Heart (tissue), 3 donors: ENCODE results near the genes BMAL1, CYP2R1 and INSC.

DNA sequence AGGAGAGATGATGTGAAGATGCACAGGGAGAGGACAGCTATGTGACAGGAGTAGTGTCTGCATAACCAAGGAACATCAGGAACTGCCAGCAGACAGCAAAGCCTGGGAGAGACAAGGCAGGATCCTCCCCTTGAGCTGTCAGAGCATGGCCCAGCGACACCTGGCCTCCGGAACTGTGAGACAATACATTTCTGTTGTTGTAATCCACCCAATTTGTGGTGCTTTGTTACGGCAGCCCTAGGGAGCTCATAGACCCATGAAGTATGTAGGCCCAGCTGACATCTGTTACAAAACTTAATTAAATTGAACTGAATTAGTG, 24.6 kb downstream of the RASSF10 start:
- RAMPAGE, long total RNA, 2 experiments, result no peak in any of the 2 experiments

DNA sequence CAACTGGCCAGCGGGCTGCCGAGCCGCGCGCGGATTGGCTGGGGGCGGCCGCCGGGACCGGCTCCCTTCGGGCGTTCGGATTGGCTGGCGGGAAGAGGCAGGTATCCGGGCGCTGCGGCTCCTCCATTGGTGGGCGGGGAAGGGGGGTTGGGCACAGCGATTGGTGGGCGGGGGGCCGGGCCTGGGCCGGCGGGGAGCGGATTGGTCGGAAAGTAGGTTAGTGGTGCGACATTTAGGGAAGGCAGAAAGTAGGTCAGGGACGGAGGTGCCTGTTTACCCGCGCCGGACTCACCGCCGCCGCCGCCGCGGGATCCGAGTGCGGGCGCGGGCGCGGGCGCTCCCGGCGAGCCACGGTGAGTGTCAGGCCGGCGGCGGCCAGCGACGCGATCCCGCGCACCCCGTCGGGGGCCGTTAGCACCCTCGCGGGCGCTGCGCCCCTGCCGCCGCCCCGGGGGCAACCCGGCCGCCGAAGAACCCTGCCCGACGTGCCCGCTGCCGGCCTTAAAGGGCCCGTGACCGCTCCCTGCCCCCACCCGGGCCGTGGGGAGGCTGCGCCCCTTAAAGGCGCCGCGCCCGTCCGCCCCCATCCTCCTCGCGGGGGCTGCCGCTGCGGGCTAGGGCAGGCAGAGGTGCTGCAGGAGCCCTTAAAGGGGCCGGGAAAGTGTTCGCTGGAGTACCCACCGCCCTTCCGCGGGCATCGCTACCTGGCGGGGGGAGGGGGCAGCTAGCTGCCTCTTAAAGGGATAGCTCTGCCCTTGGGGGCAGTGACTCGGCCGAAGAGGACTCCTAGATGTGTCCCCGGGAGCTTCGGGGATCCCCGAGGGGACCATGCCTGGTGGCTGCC, at the start of gene BMAL1:
Gene BMAL1, plus strand, starts transcription at position 220 of the 844 bp plus-strand sequence.
- RAMPAGE, long total RNA, 2 experiments, result start-site peak on the plus strand in 1 of 2 experiments, centred at position 282 of the sequence, 333 reads per replicate

DNA sequence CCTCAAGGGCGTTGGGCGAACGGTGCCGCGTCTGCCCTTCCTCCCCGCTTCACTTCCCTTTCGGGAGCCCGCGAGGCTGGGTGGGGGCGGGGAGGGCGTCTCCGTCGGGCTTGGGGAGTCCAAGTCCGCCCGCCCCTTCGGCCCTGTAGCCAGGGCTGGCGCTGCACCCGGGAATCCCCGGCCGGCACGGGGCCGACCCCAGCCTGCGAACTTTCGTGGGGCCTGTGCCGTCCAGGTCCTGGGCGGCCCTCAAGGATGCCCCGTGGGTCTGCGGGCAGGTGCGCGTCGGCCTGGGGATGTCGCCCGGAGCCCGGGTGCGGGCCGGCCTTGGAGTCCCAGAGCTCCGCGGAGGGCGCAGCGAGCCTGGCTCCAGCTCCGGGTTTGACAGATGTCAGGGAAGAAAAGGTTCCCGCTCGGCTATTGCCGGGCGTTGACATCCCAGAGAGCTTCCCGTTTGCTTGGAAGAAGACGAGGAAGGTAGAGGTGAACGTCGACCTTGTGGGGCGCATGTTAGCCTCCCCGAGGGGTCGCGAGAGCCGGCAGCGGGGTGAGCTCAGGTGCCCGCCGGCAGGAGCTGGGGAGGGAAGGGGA, 920 bp downstream of the BMAL1 start:
- RAMPAGE, long total RNA, 2 experiments, result no peak in any of the 2 experiments

GRCh38 chr11:13316359-13316961, 38.9 kb downstream of the BMAL1 start:
- RAMPAGE, long total RNA, 2 experiments, result no peak in any of the 2 experiments

DNA sequence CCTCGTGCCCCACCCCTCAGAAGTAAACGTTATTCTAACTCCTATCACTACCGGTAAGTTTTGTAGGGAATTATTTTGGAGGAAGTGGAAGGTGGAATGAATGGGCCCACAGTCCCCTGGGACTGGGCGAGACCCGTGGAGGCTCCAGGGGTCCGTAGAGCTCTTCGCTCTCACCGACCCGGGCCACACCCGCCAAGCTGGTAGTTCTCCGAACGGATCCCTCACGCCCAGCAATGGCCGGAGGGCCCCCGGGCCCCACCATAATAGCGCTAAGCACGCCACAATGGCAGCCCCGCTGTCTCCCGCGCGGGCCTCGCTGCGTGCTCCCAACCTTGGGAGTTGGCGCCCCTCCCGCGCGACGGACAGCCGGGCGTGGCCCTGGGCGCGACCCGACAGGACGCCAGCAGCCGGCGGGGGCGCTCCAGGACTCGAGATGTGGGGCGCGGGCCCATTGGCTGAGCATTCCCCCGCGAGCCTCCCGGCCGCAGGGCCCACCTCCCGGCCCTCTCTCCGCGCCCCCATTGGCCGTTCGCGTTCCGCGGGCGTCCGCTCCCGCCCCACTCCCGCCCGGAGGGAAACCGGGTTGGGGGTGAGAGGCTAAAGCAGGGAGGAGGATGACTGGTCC, 441 bp upstream of the FAR1 start:
- RAMPAGE, long total RNA, 2 experiments, result no peak in any of the 2 experiments

- RAMPAGE, long total RNA, 2 experiments, result no peak in any of the 2 experiments
Measured at GRCh38 chr11:13868845-13869504, 93.5 kb upstream of the SPON1 start.

DNA sequence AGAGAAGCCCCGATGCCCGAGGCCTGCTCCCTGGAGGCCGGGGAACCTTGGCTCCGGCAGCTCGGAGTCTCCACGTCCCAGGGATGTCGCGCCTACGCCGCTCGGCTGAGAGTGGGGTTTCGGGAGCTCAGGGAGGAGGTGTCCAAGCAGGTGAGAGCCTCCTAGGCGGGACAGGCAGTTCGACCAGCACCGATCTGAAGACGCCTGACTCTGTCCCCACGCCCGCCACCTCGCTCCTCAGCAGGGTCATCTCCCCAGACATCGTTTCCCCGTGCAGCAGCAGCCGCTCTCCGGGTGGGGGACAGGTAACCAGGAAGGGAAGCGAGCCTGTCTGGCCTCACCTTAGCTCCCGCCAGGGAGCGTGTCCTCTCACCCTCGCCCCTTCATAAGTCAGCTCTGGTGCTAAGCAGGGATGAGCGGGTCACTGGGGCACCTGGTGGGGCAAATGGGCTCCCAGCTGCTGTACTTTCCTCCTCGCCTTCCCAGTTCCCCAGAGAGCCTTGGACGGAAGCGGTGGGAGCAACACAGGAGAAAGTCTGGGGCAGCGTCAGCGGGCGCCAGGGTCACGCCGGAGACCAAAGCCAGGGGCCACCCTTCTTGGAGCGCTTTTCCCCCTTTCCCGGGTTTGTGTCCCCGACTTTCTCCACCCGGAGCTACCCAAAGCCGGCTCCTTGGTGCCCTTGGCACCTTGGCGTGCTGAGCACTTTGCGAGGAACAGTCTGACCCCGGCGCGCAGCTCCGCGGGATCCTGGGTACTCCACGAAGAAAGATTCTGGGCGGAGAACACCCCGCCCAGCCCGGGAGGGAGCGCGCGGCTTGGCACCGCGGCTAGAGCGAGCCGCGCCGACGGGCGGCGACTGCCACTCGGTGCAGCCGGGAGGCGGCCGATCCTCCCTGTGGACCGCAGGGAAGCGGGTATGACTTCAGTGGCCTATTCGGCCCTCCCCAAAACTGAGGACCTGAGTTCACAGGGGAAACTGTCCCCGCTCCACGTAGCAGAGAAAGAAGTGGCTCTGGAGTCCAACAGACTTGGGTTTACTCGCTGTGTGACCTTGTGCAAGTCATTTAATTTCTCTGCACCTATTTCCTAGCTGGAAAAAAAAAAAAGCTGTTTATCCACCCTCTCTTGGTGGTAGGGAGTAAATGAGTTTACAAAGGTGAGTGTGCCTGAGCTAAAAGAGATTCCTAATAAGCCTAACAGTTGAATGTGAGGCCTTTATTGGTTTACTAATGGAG, 1.8 kb downstream of the SPON1 start:
- RAMPAGE, long total RNA, 2 experiments, result no peak in any of the 2 experiments

GRCh38 chr11:14191227-14192023, 167.6 kb downstream of the RRAS2 start:
- RAMPAGE, long total RNA, 2 experiments, result no peak in any of the 2 experiments

- RAMPAGE, long total RNA, 2 experiments, result no peak in any of the 2 experiments
Measured at GRCh38 chr11:14362462-14362947, 3.5 kb upstream of the RRAS2 start.

GRCh38 chr11:14645267-14645521, 1.6 kb downstream of the PDE3B start:
- RAMPAGE, long total RNA, 2 experiments, result no peak in any of the 2 experiments

DNA sequence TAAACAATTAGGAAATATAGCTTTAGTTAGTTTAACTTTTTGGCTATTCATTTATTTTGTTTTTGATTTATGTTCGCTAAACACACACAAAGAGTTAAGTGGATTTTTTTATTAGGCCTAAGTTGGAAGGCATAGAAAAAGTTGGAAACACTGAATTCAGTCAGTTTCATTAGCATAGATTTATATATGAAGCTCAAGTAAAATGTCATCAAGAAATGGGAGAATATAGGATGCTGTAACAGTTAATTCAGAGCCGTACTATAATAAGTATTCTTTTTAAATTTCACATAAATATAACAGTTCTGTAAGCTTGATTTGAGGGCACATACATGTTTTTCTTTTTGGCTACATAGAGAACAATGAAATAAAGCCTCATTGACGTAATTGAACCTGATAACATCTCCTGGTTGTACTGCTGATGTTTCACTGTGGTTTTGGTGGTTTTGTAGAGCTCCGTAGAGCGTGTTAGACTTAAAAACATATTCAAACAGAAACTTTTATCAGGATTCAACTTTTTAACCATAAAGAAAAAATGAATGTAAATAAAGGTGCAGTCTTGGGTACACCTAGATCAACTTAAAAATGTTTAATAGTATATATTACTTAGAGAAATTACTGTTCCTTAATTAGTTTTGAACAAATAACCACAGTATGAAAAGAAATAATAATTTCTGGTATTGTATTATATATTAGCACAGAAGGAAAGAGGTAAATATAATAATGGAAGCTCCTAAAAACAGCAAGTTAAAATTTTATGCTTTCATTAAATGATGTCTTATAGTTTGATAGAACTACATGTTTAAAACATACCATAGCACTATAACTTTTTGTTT, 121.6 kb downstream of the PDE3B start:
- RAMPAGE, long total RNA, 2 experiments, result no peak in any of the 2 experiments

DNA sequence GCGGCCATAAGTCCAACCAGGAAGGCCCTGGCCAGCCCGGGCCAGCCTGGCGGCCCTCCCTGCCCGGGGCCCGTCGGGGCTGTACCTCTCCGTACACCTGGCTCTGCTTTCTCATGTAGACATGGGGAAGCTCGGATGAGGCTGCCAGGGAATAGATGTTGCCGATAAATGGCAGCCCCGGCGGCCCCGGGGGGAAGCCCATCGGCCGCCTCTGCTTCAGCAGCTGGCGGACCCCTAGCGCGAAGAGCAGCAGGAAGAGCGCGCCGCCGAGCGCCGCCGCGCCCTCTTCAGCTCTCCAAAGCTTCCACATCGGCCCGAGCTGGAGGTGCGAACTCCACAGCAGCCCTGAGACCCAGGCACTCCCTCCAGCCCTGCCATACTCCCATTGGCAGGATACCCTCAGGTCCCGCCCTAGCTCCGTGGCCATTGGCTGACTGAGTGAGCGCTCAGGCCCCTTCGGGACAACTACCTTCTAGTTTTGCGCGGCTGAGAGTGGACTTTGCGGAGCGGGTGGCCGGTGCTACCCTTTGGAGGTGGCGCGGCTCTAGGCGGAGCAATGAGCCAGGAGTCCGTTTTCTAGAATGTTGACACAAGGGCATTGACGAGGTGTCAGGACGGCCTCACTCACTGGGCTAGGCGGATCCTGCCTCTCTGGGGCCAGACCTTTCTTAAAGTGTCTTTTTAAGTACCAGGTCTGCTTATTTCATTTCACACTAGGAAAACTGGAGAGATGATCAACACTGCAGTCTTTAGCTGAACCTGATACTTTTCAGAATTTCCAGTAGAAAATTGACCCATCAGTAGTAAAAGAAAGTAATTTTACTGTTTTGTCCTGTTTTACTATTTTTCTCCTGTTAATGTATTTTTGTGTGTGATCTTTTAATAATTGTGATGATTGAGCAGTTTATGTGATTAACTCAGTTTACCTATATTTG, at the start of gene CYP2R1:
Gene CYP2R1, minus strand, starts transcription at position 336 of the 935 bp plus-strand sequence.
- RAMPAGE, long total RNA, 2 experiments, result start-site peak on the minus strand in 1 of 2 experiments, centred at position 337 of the sequence, 25 reads per replicate

DNA sequence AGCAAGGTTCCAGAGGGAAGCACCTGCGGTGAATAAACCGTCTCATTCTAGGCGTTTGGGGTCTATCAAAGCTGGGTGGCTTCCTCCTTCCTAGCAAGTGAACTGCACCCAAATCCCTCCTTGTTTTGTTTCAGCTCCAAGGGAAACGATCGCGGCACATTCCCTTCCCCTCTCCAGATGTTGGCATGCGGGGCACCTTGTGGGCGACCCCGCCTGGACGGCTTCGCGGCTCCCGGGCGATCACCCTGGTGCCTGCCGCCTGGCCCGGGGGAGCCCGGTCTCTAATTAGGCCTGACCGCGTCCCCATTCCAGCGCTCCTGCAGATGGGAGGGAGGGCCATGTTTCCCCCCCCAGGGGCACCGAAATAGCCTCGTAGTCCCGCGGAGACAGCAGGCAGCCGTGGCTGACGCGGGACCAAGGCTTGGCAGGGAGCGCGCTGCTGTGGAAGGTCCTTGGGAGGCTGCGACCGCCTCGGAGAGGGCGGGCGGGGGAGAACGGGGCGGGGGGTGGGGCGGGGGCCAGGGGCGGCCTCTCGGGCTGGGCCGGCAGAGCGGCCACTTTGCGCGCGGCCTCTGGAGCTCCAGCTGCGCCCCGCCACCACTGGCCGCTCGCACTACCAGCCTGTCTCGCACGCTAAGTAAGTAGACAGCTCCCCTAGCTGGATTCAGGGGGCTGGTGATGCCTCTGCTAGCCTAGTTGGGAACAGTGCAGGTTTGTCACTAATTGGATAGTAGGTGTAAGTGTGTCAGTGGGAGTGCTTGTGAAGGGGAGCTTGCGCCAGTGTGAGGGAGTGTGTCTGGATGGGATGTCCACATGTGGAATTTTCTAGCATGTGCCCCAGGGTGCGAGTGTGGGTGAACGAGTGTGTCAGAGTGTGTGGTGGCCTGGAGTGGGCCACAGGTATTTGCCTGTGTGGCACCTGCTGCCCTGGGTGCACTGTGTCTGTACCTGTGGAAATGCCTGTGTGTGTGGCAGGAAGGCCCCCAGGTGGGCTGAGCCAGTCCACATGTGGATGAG, at the start of gene INSC:
Gene INSC, plus strand, starts transcription at position 557 of the 1,017 bp plus-strand sequence.
- RAMPAGE, long total RNA, 2 experiments, result no peak in any of the 2 experiments

GRCh38 chr11:15941308-15941702, 415.0 kb downstream of the SOX6 start:
- RAMPAGE, long total RNA, 2 experiments, result no peak in any of the 2 experiments

- RAMPAGE, long total RNA, 2 experiments, result no peak in any of the 2 experiments
Measured at GRCh38 chr11:16612508-16613377, 125.7 kb upstream of the C11orf58 start.

DNA sequence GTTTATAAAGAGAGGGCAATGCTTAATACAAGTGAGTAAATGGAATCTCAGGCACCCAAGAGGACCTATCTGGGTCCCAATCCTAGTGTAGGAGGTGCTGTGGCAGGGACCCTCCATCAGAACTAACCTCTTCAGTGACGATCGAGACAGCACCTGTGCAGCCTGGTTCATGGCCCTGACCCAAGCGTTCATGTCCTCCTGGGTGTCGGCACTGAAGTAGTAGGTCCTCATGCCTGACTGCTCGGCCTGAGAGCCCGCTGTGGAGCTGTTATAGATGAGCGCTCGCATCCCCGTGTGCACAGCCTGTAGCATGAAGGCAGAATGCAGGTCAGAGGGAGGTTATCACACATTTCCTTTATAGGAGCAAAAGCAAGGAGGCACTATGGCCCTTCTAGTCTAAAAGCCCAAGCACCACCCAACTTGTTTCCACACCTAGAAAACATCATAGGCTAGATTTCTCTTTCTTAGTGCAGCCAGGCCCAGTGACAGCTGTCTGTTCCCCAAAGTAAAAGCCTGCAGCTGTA, 103.0 kb downstream of the C11orf58 start:
- RAMPAGE, long total RNA, 2 experiments, result no peak in any of the 2 experiments

GRCh38 chr11:16897324-16898121, 116.7 kb downstream of the PLEKHA7 start:
- RAMPAGE, long total RNA, 2 experiments, result no peak in any of the 2 experiments

DNA sequence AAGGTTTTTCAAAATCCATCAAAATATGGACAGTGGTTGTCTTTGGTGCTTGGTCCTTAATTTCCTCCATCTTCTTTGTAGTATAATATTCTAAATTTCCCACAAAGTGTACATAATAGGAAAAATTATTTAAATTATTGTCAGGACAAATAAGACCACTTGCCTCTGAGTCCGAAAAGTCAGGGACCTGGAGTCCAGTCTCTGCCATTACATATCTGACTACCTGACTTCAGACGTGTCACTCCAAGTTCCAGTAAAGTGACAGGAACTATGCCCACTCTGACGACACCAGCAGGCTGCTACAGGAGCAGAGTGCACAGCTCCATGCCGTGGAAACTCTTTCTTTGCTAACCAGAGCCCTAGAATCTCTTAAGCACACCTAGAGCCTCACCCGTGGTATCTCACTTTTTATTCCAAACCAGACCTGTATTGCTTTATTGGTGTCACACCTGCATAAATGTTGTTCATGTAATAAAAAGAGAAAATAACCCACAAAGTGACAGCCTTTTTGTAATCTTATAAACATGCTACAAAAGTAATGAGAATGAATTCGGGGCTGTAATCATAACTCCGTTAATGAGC, 93.7 kb downstream of the PLEKHA7 start:
- RAMPAGE, long total RNA, 2 experiments, result no peak in any of the 2 experiments

DNA sequence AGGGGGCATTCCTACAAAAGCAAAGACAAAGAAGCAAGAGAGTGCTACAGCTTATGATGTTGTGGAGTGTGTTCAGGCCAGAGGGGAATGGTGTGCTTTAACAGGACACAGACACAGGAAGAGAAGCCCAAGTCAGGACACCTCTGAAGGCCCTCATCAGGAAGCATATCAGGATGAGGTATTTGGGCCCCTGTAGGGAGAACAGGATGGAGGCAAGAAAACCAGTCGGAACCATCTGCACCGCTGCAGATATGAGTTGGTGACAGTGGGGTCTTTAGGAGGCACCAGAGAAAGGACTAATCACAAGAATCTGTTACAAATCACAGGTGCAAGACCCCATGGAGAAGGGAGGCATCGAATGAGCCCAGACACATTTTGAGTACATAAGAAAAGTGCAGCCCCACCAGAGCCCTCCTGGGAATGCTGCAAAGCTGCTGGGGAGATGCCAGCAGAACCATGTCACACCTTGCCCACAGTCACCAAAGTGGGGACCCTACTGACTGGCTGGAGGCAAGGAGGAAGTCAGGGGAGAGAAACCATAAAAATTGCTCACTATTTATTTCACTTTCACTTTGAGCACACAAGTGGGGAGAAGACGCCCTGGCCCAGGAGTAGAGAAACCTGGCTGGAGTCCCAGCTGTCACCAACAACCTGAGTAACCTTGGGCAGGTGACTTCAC, 28.0 kb downstream of the PLEKHA7 start:
- RAMPAGE, long total RNA, 2 experiments, result no peak in any of the 2 experiments

- RAMPAGE, long total RNA, 2 experiments, result no peak in any of the 2 experiments
Measured at GRCh38 chr11:17012755-17013584, 1.2 kb downstream of the PLEKHA7 start.